Cardiac ventricle fibroblast (primary cell): ENCODE measurements around the genes SPINK7 and AFAP1L1.

DNA sequence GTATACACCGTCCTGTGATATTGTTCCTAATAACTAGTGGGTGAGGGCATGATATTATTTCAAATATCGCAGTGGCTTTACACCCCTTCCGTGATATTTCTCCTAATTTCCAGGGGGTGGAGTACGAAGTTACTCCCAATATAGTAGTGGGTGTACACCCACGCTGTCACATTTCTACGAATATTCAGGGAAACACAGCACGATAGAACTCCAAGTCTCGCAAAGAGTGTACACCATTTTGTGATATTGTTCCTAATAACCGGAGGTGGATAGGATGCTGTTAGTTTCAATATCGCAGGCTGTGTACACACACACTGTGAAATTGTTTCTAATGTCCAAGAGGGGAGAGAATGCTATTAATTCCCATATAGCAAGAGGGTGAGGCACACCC lies 865 bp upstream of the STK32A start:
- RAMPAGE, long total RNA = no peak

DNA sequence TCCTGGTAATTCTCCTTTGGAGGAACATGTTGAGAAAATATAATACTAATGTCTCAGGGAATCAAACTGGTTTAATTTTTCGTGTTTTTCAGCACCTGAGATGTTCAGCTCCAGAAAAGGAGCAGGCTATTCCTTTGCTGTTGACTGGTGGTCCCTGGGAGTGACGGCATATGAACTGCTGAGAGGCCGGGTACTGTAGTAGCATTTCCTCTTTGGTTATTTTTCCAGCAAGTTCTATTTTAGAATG lies 126.5 kb downstream of the STK32A start:
- RAMPAGE, long total RNA = no peak

DNA sequence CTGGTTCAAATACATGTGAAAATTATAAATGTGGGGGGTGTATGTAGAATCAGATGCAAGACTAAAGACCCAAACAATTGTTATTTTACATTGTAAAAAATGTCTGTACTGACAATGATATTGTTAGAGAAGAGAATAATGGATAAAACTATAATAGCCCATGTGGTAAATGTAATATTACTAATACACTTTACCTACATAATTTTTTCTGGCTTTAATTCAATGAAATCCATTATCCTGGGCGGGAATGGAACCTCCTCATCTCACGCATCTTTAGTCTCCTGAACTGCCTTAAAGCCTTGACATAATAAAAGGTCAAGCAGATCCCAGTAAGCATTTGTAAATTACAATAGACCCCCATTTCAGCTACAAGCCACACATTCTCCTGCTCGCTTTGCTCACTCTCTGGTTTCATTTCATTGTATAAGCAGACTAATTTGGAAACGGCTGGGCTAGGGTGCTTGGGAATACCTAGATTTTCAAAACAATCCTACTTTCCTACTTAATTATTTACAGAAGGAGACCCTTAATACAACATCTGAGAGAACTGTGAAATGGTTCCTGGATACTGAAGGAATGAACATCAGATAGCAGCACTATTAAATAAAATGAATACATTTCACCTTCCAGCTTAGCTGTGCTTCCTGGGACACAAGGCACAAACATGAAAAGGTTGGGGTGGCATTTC lies 1.6 kb downstream of the JAKMIP2 start:
- RAMPAGE, long total RNA = no peak

GRCh38 chr5:148101247-148101502 lies 37.4 kb downstream of the SPINK5 start:
- RAMPAGE, long total RNA = no peak

- RAMPAGE, long total RNA = no peak
Observed at GRCh38 chr5:148312345-148312605, at the start of gene SPINK7. SPINK7 (plus strand) TSS chr5:148312423.

GRCh38 chr5:148685567-148685843 lies 31.2 kb upstream of the HTR4 start:
- RAMPAGE, long total RNA = no peak

- RAMPAGE, long total RNA = no peak
Observed at GRCh38 chr5:148739475-148740153, 85.3 kb upstream of the HTR4 start.

GRCh38 chr5:149135391-149135839 lies 5.9 kb upstream of the ABLIM3 start:
- RAMPAGE, long total RNA = no peak

DNA sequence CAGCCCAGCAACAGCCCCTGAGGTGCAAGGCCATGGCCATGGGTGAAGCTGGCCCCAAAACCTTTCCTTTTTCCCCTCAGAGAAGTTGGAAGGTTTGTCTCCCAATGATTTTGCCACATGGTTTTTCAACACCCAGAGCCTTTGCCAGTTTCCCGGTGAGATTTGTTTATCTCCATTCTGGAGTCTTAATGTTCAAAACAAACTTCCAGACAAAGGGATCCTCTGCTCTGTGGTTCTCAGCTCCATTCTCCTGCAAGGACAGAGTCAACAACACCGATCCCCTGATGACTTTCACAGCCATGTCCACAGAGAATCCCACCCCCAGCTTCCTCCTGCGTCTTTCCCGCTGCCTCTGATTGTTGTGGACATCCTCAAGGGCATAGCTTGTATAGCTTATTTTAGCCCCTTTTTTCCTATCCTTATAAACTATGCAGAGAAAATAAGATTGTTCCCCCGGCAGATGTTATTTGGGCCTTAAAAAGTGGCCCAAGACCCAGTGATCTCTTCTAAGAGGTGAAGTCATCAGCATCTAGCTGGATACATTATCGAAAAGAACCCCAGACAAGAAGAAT lies 3.1 kb upstream of the ABLIM3 start:
- RAMPAGE, long total RNA = no peak

DNA sequence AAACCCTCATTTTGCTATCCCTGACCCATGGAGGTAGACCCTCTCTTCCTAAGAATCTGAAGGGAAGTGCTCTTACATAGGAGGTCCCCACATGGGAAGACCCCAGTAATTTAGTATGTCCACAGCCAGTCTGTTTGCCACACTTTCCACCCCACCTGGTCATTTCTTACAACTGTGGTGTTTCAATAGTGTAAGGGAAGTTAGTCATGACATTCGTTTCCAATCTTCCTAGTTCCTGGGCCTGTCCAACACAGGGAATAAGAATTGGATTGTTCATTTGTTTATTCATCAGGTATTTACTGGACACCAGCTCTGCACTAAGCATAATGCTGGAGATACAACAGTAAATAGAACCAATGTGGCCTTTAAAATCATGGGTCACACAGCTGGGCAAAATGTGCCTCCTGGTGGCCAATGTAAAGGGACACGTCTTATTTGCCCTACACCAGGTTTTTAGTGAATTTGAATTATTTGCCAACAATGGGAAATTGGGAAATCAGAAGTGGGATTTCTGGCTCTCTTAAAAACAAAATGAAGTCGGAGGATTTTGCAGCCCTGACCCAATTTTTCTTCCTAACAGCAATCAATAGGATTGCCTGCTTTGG lies 10.4 kb downstream of the ABLIM3 start:
- RAMPAGE, long total RNA = no peak

GRCh38 chr5:149271451-149272269 lies at the start of gene AFAP1L1:
AFAP1L1 (plus strand) TSS chr5:149271859.
- RAMPAGE, long total RNA = no peak

- RAMPAGE, long total RNA = no peak
Observed at GRCh38 chr5:149298718-149299320, 27.2 kb downstream of the AFAP1L1 start.

- RAMPAGE, long total RNA = no peak
Observed at GRCh38 chr5:149344755-149345106, 568 bp upstream of the GRPEL2 start.

DNA sequence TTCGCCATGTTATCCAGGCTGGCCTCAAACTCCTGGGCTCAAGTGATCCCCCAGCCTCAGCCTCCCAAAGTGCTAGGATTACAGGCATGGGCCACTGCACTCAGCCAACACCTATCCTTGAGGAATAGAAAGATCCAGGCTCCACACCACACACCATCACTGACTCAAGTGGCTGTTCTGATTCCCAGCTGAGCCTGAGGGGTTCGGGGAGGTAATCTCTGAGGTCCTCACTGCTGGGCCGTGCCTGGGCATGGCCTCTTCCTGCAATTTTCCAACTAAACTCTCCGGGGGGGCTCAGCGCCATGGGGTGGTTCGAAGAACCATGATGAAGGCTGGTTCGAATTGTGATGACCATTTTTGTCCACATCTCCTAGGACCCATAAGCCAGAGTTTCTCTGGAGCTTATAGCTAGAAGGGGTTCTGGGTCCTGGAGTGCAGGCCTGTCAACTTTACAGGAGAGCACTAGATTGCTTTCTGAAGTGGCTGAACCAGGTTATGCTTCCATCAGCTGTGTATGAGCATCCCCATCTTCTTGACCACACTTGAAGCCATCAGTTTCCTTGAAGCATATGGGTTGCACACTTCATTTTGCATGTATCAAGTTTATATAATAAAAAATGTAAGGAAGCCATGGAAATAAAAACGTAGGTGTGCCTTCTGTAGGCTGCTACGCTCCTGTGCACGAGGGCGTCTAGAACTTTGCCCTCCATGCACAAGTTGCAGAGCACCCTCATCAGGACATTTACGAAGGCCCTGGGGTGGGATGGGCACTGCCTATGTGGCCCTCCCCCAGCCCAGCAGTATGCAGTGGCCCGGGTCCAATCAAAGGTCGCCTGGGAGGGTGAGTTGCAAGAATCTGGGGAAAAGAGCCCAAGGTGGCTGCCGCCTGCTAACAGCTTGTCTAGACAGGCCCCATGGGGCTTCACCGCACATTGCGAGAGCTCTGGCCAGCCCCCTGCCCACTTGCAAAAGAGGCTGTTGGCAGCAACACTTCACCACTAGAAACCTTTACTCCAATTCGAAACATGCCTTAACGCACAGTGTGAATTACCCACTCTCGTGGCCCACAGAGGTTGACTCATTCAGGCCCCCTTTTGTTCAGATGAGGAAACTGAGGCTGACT lies 31.3 kb upstream of the IL17B start:
- RAMPAGE, long total RNA = no peak

DNA sequence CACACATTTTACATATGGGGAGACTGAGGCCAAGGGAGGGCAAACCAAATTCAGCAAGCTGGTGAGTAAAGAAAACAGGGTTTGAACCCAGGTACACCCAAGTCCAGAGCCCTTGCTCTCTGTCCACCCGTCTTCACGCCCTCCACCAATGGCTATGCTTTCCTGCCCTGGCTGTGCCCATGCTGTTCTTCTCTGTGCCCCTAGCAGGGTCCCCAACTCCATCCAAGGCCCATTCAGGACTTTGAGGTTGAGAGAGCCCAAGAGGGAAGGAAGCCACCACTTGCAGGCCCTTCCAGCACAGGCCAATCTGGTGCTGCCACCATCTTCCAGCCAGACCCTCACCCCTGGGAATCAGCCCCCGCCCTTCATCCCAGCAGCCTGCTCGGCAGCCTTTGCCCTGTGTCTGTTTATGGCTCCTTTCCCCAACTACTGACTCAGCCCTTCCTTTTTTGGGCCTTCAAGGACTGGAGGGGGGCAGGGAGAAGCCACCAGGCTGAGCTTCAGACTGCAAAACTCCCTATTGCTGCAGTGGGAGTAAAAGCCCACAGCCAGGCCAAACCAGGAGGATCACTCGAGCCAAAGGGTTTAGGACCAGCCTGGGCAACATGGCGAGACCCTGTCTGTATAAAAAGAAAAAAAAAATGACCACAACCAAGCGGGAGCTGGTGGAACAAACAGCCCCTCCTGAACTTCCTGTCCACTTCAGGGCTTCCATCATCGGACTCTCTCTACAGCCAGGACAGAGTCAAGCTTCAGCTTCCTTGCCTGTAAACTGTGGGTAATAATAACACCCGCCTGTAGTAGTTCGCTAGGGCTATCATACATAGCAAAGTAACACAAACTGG lies 85.7 kb upstream of the IL17B start:
- RAMPAGE, long total RNA = no peak

- RAMPAGE, long total RNA = no peak
Observed at GRCh38 chr5:149550510-149550649, 859 bp downstream of the CSNK1A1 start.

DNA sequence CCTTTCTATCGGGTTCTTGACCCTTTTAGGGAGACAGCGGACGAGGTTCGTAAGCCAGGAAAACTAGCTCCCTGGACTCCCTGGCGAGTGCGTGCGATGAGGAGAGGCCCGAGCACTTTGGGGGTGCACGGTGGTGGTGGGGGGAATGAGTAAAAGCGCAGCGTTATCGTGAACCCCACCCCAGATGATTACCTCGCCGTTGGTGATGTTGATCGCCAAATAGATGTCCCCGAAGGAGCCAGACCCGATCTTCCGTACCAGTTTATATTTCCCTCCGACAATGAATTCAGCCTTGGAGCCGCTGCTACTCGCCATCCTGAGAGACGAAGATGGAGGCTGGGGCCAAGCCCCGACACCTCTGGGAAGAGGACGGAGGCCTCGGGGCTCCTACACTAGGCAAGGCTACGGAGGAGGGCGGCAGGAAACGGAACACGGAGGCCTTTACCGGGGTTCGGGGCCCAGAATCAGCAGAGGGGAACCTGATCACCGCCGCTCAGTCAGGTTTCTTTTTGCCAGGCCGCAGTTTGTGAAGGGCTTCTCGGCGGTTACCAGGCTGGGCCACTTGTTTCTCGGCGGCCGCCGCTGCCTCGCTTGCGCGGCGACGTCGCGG lies 484 bp downstream of the CSNK1A1 start:
- RAMPAGE, long total RNA = no peak

DNA sequence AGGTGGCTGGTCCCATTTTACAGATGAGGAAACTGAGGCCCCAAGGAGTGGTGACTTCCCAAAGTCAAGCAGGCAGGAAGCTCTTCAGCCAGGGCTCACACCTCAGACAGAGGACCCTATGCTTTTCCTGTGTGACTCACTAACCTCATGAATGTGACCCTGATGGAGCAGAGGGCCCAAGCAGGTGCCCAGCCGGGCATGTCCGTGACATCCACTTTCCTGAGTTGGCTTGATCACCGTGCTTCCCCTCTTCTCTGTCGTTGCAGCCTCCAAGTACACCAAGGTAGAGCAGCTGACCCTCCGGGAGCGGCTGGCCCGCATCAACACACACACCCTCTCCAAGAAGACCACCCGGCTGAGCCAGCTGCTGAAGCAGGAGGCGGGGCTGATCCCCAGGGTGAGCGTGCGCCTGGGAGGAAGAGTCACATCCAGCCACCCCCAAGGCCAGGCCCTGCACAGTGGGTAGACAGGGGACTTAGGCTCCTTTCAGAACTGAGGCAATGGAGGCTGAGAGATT lies 36.7 kb downstream of the ARHGEF37 start:
- RAMPAGE, long total RNA = no peak

DNA sequence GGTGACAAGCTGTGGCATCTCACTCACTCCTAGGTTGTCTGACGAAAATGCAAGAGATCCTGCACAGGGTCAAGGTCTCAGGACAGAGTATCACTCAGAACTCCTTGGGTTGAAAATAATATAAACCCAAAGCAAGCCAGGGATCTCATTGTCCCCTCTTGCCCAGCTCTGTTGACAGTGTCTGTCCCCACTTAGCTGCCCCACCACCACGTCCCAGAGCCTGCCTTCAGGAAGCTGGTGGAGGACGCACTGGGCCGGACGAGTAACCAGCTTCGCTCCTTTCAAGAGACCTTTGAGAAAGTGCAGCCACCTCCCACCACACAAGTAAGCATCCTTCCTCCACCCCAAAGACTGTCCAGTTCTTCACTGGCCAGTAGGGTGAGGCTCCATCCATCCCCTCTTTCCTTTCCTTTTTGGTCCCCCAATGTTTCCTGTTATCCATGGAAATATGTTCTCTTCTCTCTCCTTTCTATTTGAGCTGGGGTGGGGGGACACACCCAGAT lies 42.6 kb downstream of the ARHGEF37 start:
- RAMPAGE, long total RNA = no peak

DNA sequence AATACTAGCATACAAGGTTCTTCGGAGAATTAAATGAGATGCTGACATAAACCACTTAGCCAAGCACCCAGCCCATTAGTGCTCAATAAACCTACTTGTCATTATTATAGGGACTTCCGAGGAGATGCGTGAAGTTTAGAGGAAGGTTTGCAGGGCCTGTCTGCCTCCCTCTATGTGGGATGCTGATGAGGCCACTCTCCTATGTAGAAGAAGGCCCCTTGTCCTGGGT lies 56.5 kb downstream of the ARHGEF37 start:
- RAMPAGE, long total RNA = no peak